Occipital lobe (tissue), 2 donors: Measurements from ENCODE around the gene RNF111.

GRCh38 chr15:57143214-57143945 lies 224.9 kb downstream of the TCF12 start:
- RAMPAGE, long total RNA = no peak

DNA sequence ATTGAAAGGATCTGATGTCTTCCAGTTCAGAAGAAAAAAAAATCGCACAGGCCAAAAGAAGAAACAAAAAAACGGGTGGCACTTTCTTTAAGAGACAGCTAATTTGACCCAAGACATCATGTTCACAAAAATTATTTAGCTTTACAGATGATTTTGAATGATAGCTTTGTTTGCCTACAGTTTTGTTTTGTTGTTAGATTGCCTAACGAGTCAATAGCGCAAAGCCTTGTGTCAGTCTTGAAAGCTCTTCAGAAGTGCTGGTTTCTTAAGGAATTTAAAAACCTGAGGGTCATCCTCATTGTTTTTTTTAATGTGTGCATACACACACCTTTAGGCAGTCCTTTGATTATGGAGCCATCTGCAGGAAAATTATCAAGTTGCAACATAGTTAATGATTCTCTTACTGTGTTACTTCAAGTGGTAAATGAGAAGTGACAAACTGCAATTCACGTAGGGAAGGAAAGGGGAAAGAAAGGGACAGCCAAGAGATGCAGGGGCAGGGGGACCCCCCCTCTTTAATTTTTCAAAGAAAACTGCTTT lies 162.6 kb upstream of the CGNL1 start:
- RAMPAGE, long total RNA = no peak

DNA sequence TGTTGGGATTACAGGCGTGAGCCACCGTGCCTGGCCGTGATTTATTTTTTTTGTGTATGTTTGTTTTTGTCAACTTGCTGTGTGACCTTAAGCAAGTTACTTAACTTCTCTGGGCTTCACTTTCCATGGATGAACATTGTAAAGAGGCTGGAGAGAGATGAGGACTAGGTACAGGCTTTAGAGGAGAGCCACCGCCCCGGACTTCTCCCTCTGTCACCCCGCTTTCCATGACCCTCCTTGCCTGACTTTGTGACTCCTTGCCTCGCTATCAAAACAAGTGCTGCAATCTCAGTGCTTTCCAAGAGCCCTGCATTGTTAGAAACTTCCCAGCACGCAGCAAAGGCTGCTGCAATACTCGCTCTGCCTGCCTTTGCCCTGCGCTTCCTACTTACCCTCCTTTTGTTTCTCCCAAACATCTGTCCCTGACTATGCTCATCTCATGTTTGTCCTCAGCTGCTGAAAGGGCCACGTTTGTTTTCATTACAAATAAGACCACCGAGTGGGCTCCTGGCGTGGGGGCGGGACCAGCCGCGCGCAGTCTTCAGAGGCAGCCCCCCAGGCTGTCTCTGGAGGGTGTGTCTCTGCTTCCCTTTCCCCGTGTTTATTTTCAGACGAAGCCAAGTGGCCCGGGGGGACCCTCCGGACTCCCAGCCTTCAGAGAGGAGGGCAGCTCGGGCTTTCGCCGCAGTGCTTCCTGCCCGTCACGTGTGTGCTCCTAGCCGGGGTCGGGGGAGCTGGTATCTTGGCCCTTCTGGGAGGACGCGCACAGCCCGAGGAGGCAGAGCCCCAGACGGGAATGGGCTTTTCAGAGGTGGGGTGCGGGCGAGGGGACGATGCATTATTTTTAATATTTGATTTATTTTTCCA lies 70.2 kb upstream of the CGNL1 start:
- RAMPAGE, long total RNA = no peak

- RAMPAGE, long total RNA = no peak
Measured at GRCh38 chr15:57427152-57427577, 50.9 kb downstream of the CGNL1 start.

DNA sequence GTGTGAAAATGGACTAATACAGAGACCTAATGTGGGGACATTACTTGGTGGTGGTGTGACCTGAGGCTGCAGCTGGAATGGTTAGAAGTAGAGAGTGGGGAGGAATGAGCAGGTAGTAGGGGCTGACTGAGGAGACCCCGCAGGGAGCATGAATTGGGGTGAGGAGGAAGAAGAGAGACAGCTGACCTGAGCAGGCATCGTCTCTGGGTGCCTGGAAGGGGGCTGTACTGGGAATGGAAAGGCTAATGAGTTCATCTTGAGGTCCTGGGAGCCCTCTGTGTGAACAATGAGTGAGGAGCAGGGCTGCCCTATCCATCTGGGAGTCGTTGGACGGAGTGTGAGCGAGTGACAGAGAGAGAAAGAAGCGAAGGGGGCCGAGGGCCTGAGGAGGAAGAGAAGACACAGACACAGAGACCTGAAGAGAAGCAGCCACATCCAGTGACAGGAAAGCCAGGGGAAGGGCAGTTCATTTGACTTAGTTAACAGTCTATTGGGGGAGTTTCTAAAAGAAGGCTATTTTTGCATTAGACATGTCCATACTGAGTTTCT lies 92.8 kb downstream of the CGNL1 start:
- RAMPAGE, long total RNA = no peak

GRCh38 chr15:57496759-57497579 lies 94.7 kb upstream of the MYZAP start:
- RAMPAGE, long total RNA = no peak

DNA sequence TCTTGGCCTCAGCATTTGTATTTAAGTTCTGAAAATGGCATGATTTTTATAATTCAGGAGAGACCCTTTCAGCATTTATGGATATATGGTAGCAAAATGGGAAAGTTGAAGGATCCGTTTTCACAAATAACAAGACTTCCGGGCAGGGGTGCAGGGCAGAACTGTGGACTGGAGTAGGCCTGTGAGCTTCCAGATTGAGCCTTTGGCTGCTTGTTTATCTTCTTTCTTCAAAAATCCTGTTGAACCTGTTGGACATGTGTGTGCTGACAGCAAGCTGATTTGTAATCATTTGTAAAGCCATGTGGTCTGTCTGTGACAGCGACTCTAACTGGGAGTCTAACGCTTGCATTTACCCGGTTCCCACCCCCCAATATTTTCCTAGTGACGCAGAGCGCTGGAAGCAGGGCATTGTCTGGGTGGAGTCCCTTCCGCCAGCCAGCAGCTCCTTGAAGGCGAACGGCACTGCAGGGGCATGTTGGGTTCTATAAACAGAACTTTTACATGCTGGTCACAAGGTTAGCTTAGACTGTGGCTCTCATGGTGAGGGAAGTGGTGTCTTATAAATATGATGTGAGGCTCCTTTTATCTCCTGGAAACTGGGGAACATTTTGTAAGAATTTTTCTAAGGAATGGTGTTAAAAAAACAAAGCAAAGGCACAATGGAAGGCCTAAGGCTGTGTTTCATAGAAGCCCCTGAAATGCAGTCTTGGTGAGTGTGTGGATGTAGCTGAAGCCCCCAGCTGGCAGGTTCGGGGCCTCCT lies 85.7 kb upstream of the MYZAP start:
- RAMPAGE, long total RNA = no peak

- RAMPAGE, long total RNA = no peak
Measured at GRCh38 chr15:57550279-57551105, 41.2 kb upstream of the MYZAP start.

DNA sequence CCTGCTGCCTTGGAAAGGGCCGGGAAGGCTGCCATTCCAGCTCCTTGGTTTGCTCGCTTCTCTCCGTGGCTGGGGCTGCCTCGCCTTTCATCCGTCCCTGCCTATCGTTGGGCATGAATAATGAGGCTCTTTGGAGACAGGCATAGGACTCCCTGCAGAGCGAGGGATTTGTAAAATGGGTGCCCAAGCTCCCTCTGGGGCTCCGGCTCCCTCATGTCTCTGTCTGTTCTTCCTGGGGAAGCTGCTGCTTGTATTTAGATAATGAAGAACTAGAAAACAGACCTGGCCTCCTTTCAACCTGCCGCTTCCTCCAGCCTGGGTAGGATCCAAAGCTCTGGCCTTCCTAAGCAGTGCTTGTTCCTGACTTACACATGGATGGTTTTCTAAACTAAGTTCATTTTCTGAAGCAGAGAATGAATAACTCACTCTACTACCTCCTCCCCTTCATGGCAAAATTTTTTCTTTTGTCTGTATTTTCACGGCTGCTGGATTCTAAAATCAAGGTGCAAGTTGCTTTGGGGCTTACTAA lies 37.0 kb upstream of the MYZAP start:
- RAMPAGE, long total RNA = no peak

- RAMPAGE, long total RNA = no peak
Measured at GRCh38 chr15:57708586-57709239, 2.2 kb downstream of the POLR2M start.

GRCh38 chr15:57752441-57752758 lies 45.9 kb downstream of the POLR2M start:
- RAMPAGE, long total RNA = no peak

DNA sequence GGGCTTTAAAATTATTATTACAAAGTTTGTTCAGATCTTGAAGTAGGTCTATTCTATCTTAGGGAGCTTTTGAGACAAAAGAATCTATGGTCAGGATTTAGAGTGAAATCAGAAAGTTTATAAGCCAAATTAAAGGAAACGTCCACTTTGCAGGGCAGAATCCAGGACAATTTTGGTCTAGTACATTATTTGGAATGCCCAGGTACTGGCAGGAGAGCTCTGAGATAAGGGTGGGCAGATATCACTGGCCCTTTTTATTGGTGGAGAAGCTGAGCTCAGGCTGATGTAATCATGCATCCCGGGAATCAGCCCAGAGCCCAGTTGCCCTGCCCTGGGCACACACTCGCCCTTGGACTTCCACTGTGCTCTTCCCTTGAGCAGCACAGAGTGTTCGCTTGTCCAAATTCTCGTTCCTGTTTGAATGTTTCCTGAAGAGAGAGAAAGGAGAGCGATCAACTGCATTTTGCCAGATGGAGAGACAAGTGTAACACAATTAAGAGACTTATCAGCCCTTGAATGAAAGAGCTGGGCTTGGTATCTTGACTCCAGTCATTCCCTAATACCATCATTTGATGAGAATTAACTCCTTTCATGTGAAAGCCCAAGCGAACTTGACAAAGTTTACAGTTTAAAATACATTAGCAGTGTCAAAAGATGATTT lies 3.7 kb downstream of the AQP9 start:
- RAMPAGE, long total RNA = no peak

DNA sequence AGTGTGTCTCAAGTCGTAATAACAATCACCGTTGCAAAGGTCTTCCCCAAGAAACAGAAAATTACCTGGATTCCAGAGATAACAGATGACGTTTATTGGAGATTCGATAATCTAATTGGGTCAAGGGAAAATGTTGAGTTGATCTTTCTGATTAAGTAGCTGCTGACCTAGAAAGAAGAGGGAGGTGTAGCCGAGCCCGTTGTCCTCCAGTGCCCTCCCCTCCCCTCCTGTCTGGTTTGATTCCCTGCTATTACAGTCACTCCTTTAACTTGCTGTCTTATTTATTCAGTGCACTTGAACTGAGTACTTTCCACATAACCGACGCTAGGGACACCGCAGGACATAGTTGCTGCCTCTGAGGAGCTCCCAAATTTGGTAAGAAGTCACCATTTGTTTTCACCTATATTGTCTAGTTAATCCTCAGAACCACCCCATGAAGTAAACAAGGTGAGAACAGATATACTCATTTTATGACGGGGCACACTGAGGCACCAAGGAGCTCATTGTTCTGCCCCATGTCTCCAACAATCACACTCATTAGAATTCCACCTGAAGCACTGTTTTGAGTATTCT lies 103.7 kb downstream of the AQP9 start:
- RAMPAGE, long total RNA = no peak

DNA sequence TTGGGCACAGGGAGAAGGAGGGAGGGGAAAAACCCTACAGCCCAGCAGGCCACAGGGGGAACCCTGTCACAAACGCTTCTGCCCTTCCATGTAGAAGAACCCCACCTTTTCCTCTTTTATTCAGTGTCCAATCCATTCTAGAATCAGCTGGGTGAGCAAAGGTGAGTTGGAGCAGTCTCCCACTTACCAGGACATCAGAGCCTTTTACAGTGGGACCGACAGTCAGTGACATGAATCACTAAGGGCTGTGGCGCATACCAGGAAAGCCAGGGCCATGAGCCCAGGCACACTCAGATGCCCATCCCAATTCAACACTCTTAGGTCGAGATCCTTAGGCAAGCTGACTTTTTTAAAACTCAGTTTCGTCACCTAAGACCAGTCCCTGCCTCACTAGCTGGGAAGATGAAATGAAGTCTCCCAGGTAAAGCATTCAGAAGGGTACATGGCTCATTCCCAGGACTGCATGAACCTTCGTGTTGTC lies 146.1 kb downstream of the AQP9 start:
- RAMPAGE, long total RNA = no peak

GRCh38 chr15:58392010-58392522 lies 39.7 kb upstream of the LIPC start:
- RAMPAGE, long total RNA = no peak

- RAMPAGE, long total RNA = no peak
Measured at GRCh38 chr15:58444938-58445282, 13.1 kb downstream of the LIPC start.

- RAMPAGE, long total RNA = no peak
Measured at GRCh38 chr15:58551568-58552519, 120.1 kb downstream of the LIPC start.

DNA sequence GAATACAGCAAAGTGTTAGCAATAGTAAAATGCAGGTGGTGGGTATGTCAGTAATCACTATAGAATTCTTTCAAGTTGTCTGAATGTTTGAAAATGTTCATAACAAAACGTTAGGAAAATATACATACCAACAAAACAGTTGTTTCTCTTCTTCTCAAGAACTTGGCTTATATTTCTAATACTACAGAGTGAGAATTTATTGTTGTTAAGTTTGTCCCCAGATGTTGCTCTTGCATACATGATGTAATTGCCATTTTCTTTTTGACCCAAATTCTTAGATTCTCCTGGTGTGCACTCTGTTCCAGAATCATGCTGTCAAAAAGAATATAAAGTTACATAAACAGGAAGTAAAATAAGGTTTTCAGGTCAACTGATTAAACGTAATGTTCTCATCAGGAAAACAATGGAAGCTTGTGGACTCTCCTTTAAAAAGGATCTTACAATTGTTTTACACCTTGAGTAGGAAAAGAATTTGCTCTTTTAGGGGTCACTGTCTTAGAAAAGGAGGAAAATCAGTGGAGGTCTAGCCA lies 121.9 kb downstream of the ADAM10 start:
- RAMPAGE, long total RNA = no peak

DNA sequence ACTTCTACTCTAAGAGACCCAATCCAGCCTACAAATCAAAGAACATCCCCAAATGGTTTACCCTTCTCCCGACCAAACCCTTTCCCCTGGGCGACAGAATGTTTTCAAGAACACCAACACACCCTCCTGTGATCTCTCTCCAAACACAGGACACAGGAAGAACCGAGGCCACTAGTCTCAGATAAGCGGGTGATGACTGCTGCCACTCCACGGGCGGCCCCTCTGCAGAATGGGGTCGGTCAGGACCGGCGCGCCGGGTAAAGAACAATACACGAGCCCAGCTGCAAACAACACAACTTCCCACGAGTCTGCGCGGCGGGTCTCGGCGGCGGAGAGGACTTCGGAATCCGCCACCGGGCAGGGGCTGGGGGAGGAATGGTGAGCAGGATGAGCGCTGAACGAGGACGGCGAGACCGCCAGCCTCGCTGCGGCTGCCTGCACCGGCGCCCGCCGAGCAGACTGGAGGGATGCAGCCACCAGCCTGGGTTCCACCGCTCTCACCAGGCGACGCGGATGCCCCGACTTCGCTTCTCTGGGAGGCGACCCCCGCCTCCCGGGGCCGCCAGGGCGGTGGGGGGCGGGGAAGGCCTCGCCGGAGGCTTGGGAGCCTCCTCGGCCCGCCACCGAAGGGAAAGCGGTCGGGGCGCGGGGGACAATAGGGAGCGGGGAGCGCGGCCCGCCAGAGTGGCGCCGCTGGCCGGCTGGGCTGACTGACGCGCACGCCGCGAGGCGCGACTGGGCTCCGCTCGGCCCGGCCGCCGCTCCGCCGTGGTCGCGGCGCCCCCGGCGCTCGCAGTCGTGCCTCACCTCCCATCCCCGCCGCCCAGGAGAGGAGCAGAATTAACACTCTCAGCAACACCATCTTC lies 601 bp downstream of the ADAM10 start:
- RAMPAGE, long total RNA = no peak

GRCh38 chr15:58987369-58988251 lies at the start of gene RNF111:
TSS of gene RNF111 (plus strand) at chr15:58987663.
- RAMPAGE, long total RNA = no peak